GM12891 (cell line): ENCODE data around the genes CRIP3, TJAP1 and YIPF3.

DNA sequence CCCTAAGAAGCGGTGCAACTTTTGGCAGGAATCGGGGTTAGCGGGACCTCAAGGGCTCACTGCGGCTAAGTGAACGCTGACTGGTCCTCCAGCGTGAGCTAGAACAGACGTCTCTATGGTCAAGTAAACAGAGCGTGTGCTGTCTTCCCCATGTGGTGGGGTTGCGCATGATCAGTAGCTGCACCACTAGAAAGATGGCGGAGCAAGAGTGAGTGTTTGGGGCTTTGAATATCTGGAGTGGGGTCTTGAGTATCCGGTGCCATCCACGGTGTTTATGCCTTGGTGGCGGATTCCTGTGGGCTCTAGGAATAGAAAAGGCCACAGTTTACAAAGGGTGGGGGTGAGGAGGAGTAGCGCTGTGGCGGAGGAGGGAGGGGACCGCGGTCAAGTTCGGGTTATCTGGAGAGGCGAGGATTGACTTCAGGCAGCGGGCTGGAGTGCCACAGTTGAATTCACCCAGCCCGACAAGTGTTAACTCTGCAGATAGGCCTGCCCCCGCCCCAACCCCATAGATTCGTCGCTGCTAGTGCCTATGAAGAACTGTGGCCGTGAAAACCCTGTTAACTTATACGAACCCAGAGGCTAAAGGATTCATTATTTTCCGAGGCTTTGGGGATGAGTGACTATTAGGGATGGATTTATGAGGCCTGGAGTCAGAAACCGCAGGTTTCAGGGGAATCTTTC is 470 bp downstream of the RPL7L1 start:
- RRBS: no CpG with 5 or more reads among the region's 28 CpGs

DNA sequence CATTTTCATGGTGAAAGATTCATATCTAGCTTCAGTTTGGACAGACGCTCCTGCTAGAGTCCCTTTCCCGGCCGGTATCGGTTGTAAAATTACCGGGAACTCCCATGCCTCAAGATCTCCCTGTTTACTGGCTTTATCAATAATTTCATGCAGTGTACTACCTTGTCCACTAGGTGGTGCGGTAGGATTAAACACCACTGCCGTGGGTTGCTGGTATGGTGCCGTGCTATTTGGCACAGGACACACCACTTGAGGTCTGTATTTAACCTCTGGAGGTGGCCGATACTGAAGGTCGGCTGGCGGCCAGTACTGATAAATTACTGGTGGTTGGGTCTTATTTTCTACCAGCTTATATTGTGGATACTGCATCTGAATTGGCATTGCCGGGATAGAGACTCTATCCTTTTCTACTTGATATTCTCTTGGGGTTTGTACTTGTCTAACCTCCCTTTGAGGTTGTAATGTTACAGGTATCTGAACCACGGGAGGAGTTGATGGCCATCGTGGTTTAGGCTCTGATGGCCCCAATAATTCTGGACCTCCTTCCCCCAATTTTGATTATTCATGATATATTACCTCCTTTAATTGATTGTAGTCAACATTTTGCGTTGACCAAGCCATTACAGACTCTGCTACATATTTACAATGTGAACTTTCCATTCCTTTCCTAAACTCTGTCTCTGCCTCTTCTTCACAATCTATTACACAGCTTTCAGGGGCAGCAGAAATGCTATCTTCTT is 11.0 kb upstream of the C6orf226 start:
- RRBS: no CpG with 5 or more reads among the region's 15 CpGs

GRCh38 chr6:43055664-43056452 is 2.2 kb upstream of the CUL7 start:
- RRBS: no CpG with 5 or more reads among the region's 19 CpGs

- RRBS: no CpG with 5 or more reads among the region's 5 CpGs
Measured at GRCh38 chr6:43075206-43075773, 824 bp upstream of the PTK7 start.

DNA sequence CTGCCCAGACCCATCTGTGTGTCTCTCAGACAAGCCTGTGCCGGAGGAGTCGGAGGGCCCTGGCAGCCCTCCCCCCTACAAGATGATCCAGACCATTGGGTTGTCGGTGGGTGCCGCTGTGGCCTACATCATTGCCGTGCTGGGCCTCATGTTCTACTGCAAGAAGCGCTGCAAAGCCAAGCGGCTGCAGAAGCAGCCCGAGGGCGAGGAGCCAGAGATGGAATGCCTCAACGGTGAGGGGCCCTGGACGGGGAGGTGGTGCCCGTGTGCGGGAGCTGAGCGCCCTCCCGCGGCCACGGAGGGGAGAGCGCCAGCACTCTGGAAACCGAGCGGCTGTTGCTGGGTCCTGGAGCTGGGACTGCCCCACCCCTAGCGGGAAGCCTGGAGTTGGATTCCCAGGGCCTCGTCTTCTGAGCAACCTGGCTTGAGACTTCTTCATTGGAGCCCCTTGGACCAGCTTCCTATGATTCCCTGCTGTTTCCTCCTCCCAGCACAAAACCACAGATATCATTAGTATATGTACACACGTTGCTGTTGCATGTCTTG is 27.6 kb upstream of the SRF start:
- RRBS: no CpG with 5 or more reads among the region's 23 CpGs

DNA sequence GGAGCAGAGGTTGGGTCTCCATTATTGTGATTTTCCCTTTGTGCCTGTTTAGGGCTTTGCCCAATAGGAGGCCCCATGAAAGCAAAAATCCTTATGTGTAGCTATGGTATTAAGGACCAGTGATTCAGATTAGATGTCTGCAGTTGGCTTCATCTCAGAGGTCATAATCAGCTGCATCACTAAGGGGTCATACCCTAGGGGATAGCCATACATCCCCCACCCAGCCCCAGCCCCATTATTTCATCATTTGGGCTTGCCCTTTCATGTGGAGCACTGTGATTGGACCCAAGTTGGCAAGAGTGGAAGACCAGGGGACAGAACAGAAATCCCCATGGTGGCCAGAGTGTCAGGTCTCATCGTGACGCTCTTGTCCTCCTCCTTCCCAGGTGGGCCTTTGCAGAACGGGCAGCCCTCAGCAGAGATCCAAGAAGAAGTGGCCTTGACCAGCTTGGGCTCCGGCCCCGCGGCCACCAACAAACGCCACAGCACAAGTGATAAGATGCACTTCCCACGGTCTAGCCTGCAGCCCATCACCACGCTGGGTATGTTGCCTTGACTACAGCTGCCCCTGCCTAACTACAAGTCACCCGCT is 26.9 kb upstream of the SRF start:
- RRBS: no CpG with 5 or more reads among the region's 10 CpGs

- RRBS: no CpG with 5 or more reads among the region's 1 CpG
Measured at GRCh38 chr6:43147285-43147655, 23.8 kb upstream of the SRF start.

- RRBS: 5% methylated on average over 13 of the region's 28 CpGs
Measured at GRCh38 chr6:43174145-43174700, 3.2 kb downstream of the SRF start.

- RRBS: no CpG with 5 or more reads among the region's 12 CpGs
Measured at GRCh38 chr6:43178201-43178731, 3.7 kb upstream of the CUL9 start.

DNA sequence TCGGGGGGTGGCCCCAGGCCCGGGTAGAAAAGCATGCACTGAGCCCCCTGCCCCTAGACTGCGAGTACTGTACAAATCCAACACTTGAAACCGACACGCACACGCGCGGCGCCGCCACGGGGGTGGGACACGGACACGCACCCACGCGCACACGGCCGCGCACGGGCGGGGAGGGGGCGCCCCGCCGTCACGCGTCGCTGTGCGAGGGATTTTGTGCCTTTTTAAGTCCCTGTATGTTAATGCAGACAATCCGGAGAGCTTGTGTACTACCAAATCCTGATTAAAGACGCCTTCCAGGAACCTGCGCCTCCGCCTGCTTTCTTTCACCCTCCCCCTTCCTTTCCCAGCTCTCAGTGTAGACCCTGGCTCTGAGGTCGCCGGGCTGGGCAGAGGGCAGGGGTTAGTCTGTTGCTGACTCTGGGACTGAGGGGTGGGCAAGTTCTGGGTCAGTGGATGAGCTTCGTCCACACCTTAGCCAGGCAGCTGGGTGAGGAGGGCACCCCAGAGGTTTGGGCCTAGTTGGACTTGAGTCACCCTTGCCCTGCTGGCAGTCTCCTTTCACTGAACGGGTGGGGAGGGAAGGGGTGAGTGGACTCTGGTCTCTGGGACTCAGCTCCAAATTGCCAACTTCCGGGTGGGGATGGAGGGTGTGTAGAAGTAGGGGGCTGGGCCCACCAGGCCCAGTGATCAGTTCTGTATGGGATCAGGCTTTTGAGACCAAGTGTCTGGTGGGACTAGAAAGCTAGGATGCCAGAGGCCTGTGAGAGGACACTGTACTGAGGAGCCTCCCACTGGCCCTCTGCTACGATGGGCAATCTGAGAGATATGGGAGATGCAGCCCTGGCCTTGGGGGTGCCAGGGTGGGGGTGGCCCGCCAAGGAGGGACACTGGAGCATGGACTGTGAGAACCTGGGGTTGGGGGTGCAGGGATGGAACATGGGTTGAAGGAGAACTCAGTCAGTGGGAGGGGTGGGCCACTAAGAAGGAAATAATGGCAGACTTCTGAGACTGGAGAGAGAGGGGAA is 21.4 kb upstream of the SLC22A7 start:
- RRBS: 3% methylated on average over 2 of the region's 38 CpGs

DNA sequence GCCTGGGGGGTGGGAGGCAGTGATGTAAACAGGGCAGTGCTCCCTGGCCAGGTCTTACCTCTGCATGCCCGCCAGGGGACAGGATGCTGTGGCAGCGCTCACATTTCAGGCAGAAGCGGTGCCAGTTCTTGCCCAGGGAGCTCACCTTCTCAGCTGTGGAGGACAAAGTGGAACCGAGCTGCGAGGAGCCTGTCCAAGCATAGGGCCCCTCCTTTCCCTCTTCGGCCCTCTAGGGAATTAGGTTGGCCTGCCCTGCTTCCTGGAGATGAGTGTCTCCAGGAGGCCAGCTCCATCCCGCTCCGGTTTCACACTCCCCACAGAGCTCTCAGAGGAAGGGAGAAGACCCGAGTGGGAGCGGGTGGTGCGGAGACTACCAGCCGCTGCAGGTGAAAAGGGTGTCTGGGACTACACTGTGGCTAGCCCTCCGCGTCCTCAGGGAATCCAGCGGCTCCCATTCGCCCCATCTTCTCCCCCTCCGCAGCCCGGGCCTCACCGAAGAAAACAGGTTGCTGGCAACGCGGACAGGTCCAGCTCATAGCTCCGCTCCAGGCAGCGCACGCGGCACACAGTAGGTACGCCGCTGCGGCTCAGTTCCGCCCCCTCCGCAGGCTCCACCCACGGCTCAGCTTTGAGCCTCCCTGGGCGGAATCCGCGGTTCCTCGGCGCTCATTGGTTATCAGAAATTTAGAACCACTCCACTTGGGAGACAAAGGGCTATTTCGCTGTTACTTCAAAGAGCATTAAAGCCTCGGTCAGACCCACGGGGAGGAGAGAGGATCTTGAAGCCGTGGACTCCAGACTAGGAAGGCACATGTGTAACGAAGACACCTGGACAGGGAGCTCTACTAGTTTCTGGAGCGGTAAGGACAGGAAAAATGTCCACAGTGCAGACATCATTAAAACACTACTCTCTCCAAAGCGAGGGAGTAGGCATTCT is at the start of gene CRIP3:
TSS of gene CRIP3 (minus strand) at position 570 of the 937 bp plus-strand sequence.
- RRBS: no CpG with 5 or more reads among the region's 43 CpGs

DNA sequence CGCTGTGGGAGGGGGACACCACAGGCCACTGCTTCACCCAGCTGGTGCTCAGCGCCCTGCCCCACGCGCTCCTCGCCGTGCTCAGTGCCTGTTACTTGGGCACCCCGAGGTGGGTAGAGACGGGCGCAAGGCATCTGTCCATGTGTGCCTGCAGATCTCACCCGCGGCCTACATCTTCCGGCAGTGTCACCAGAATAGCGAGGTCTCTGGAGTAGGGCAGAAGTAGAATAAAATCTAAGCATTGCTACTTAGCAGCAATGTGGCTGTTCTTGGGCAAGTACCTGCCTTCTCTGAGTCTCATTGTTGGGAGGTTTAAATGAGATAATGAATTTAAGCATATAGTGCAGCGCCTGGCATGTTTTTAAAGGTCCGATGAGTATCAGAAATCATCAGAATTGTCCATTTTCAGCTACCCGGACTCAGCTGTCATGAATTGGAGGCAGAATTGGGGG is 716 bp downstream of the ABCC10 start:
- RRBS: no CpG with 5 or more reads among the region's 16 CpGs

GRCh38 chr6:43431737-43432510 is 4.6 kb downstream of the ABCC10 start:
- RRBS: no CpG with 5 or more reads among the region's 12 CpGs

- RRBS: no CpG with 5 or more reads among the region's 39 CpGs
Measured at GRCh38 chr6:43477066-43478296, at the start of gene TJAP1. Gene TJAP1 (plus strand): TSS chr6:43477570.

DNA sequence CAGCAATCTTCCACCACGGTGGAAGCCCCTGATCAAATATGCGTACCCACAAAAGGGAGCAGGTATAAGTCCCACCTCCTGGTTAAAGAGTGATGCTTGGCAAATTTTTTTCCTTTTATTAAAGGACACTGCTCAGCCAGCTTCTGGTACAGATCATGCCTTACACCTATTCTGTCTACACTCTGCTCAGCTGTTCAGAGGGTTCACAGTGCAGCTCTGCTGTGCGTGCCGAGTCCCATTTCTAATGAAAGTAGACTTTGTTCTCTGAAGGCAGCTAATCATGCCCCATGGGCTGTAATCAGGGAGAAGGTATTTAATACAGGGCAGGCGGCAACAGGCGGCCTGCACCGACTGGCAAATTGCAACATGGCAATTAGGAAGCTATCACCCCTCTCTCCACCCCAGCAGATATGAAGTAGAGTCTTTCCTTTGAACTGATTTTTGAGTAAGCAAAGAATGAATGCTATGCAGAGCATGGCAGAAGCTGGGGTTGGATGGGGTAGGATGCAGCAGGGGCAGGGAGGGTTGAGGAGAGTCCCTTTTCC is 16.3 kb downstream of the LRRC73 start:
- RRBS: no CpG with 5 or more reads among the region's 7 CpGs

- RRBS: no CpG with 5 or more reads among the region's 4 CpGs
Measured at GRCh38 chr6:43499268-43499715, 10.9 kb downstream of the LRRC73 start.

GRCh38 chr6:43516256-43517252 is at the start of gene YIPF3:
Gene YIPF3 (minus strand): TSS chr6:43516926.
- RRBS: 2% methylated on average over 11 of the region's 59 CpGs

DNA sequence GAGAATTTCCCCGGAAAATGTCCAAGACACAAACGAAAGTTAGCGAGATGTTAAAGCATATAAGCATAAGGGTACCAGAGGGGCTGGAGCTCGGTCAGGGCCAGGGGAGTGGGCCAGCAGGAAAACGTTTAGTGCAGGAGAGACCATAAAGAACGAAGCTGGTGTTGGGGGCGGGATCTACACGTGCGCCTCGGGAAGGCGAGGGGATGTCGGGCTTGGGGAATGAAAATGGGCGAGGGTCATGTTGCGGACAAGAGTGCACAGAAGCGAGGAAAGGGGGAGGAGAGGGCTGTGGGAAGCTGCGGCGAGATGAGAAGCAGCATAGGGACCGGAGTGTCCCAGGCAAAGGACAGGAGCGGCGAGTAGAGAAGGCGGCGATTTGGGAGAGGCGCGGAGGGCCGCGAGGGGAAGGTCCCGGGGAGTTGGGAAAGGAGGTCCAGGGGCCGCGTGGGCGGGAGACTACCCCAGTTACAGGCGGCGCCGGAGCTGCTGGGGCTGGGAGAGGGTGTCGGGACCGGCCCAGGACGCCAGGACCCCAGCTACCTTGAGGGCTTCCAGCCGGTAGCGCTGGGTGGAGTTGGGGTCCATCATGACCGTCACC is 521 bp downstream of the XPO5 start:
- RRBS: under 1% methylated on average over 14 of the region's 39 CpGs

DNA sequence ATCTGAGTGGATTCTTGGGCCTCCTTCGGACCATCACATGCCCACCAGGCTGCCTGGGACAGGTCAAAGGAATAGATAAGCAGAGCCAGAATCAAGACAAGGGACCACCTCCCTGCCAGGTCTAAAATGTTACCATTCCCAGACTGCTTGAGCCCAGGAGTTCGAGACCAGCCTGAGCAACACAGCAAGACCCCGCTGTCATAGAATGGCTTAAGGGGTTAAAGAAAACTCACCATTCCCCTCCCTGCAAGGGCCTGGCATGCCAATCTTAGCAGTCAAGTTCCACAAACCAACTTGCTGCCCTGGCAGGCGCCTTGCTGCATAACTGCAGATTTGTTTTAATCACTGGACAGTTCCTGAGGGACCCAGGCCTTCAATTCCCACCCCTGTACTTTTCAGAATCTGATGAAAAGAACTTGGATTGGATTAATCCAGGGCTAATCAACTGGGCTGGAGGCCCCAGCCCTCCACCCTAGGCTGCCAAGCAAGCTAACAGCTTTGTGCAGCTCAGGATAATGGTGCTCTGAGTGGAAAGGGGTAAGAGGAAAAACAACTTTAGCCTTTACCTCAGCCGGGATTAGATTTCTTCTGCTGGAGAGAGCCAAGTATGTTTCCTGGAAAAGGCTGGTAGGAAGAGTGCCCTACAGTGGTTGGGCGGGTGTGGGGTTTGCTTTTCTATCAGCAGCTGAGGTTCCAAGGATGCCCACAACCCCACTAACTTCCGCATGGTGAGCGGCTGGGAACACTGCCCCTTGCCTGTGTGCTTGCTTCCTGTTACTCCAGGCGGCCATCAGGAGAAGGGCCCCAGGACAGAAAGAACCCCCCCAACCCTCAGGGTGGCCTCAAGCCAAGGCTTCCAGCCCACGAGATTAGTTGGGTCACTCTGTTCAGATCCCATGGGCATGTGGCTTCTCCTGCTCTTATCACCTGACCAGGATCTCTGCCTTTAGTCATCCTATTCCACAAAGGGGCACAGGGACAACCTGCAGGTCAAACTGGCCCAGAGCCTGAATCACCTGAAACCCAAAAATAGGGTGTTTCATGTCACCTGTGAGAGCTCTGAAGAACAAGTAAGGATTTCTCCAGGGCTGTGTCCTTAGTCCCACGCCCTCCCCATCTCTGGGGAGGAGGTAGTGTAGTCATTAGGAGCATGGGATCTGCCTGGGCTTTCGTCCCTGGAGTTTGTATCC is 10.7 kb downstream of the MRPS18A start:
- RRBS: no CpG with 5 or more reads among the region's 12 CpGs

- RRBS: 19% methylated on average over 4 of the region's 19 CpGs
Measured at GRCh38 chr6:43702222-43703501, 15.1 kb upstream of the MRPS18A start.